Neural crest cell (in vitro differentiated cells): ENCODE measurements around the gene PLIN2.

GRCh38 chr9:13728858-13729438, 449.5 kb upstream of the MPDZ start:
- PRO-cap, result no peak

DNA sequence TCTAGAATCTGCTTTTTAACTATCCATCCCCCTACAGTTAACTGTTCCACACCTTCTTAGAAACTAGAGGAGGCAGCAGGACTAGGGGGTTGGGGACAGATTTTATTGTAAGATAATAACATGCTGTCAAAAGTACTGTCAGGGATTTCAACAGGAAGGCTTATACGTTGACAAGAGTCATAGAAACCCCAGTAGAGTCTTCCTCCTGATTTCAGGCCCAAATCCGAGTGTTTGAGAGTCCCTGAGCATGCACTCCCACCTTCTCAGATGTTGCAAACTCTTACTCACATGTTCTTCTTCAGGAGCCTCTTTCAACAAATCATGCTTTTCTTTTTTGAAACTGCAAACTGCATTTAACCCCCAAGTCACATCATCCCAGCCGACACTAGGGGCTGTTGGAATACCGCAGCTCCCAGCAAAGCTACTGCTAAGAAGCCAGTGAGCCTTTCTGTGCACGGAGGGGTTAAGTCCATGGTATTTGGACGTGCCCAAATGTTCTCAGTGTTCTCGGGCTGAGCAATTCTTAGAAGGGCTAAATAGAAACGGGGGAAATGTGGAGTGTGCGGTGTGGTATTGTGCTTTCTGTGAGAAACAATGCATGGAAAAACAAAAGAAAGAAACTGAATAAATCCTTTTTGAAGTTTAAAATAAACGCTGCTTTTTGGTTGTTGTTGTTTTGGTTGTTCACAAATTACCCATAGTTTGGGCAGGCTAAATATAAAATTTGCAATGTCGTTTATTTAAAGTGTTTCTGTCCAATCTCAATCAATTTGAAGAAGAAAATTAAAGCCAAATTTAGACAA, 282.9 kb downstream of the NFIB start:
- PRO-cap, result no peak

- PRO-cap, result no peak
Measured at GRCh38 chr9:14307933-14308364, 6.0 kb downstream of the NFIB start.

DNA sequence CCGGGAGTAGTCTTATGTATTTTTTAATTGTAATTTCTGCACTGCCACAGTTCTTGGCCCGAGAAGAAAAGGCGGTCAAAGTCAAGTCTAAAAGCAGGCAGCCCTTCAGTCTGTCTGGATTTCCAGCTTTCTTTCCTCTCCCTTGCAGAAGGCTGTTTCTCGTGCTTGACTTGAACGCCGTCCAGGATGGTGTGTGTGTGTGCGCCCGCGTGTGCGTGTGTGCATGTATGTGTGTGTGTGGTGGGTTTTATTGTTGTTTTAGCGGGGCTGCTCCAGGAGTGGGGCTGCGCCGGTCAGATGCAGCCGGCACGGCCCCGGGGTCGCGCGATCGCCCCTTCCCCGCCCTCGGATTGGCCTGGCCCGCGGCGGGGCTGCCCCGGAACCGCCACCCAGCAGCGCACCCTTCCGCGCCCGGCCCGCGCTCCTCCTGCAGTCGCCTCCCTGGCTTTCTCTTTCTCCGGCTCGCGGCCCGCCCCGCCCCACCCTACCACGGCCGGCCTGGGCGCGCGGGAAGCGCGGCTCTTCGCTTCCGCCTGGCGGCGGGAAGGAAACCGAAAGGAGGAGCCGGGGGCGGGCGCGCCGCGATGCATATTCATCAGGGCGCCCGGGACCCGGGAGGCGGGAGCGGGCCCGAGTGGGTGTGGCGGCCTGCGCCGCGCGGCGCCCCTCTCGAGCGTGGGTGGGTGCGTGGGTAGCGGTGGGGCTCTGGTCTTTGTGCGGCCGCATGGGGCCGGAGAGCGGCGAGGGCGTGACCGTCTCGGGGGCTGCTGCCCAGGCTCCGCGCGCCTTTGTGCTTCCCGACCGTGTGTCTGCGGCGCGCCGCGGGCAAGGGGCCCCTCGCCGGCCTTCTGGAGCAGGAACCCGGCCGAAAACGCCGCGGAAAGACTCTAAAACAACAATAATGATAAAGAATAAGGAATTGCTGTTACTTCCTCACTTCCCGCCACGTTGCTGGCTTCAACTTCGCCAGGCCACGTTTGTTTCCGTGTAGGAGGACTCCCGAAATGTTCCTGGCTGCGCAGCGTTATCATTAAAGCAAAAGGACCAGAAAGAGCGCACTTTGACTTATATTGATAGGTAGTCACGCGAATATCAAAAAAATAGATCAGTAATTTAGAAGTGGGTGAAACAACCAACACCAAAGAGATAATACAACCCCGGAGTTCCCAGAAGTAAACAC, 8.6 kb upstream of the NFIB start:
- PRO-cap, result bidirectional peak, plus-strand start at position 595 of the sequence, minus-strand start at position 813 of the sequence; bidirectional peak, plus-strand start at position 963 of the sequence, minus-strand start at position 979 of the sequence

DNA sequence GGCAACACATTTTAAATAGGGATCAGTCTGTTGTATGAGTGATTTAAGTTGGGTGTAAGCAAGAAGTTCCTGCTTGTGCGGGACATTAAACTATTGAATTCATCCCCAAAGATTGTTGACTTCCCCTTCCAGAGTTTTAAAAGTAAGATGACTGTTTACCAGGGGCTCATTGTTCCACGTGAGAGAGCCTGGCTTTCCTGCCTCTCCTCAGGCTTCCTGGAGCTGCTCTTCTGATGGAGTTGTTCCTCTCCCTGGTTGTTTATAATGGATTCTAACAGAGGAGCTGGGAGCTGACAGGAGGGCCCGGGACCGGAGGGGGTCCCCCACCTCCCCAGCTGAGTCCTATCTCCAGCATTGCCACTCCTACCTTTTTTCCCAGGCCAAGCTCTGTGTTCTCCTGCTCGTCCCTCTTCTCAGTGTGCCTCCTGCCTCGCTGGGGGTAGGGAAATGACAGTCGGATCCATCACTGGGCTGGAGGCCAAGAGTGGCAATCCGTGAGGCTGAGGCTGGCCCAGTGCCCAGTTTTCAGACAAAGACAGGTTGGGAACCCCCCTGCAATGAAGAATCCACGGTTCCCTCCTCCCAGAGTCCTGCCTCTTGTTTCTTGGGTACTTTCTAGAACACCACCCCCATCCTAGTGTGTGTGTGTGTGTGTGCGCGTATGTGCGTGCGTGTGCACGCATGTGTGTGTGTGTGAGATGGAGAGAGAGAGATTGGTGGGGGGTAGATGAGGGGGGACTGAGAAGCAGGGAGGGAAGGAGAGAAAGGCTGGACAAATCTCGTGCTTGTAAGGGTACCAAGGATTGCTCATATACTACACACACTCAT, 123.6 kb upstream of the NFIB start:
- PRO-cap, result no peak

GRCh38 chr9:14515572-14516183, 177.6 kb downstream of the ZDHHC21 start:
- PRO-cap, result no peak

- PRO-cap, result unidirectional peak, plus-strand start at chr9:14692960; unidirectional peak, plus-strand start at chr9:14693042
Measured at GRCh38 chr9:14692439-14693194, 615 bp downstream of the ZDHHC21 start.

- PRO-cap, result no peak
Measured at GRCh38 chr9:14993824-14994341, 83.7 kb upstream of the FREM1 start.

DNA sequence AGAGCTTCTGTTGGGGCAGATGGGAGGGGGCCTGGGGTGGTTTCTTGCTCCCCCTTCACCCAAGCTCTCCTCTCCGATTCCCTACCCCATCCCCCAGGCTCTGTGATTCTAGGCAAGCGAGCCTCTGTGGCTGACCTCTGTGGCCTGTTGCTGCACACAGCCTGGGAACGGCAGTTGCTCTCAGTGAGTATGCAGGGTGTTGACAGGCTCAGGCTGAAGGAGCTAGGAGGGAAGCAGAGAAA, 547.9 kb downstream of the CCDC171 start:
- PRO-cap, result bidirectional peak, plus-strand start at position 183 of the sequence, minus-strand start at position 104 of the sequence

- PRO-cap, result no peak
Measured at GRCh38 chr9:16281871-16282135, 588.7 kb downstream of the BNC2 start.

DNA sequence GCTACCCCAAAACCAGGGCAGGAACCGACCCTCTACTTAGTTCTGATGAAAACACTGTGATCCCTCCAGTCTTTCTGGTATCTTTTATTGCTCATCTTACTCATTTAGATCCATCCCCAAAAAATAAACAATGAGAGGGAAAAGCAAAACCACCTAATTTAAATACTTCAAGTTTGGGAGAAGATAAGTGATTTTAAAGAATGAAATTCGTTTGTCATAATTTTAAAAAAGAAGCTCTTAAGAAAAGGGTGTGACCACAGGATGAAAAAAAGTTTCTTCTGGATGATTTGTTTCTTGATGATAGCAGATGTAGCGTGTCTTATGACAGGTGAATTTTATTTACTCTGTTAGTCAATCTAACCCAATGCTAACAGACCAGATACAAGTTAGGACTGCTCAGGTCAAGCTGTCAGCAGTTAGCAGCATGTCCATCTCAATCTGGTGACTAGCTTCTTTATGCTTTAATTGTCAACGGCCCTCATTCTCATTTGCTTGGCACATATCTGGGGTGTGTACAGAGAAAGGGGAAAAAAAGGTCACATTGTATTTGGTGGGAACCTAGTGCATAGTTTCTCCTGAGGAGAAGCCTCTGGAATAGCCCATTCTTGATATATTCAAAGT, 456.1 kb downstream of the BNC2 start:
- PRO-cap, result no peak

DNA sequence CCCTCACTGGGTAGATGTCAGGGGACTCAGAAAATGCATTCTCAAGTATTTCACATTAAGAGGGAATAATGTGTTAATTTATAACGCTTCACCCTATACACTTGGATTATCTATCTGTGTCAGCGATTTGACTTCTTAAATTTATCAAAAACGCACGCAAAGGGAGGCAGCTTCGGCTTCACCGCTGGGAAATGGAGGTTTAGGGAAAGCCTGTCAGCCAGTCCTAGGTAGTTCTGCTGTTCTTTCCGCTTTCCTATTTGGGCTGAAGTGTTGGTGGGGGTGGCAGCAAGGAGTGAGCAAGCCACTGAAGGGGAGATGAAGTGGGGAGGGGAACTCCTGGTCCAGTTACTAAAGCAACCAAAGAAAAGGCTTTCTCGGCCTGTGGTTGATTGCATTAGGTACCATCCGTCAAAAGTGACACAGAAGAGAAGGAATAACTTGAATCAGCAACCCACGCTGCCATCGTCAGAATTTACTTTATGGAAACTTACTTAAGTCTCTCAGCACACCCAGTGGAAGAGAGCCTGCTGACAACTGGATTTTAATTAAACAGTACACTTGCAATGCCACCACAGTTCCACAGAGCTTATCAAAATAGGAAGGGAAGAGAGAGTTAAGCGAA, 161.5 kb downstream of the BNC2 start:
- PRO-cap, result no peak

DNA sequence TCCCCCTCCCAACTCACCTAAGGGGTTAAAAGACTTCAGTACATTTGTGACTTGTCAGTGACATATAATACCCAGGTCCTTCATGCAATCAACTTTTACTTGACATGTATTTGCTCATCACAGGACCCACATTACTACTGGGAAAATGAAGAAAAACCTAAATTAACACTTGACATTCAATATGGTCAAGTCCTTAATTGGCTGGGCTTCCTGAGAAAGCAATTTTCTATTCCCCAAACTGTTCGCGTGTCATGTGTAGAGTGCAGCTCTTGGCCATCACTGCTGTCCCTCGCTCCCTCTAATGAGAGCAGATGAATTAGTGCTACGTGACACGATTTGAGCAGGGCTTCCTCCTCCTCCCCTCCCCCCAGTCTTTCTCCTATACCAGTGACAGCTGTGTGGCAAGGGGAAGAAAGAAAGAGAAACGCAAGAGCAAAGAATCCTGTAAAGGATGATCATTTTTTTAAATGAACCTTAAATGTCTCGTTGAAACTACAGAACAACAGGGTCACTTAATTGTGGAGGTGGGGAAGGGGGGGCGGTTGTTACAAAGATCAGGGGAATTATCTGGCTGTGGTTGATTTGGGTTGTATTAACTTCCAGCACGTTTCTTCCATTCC, 159.6 kb downstream of the BNC2 start:
- PRO-cap, result no peak

GRCh38 chr9:16983508-16983952, 113.1 kb upstream of the BNC2 start:
- PRO-cap, result no peak

DNA sequence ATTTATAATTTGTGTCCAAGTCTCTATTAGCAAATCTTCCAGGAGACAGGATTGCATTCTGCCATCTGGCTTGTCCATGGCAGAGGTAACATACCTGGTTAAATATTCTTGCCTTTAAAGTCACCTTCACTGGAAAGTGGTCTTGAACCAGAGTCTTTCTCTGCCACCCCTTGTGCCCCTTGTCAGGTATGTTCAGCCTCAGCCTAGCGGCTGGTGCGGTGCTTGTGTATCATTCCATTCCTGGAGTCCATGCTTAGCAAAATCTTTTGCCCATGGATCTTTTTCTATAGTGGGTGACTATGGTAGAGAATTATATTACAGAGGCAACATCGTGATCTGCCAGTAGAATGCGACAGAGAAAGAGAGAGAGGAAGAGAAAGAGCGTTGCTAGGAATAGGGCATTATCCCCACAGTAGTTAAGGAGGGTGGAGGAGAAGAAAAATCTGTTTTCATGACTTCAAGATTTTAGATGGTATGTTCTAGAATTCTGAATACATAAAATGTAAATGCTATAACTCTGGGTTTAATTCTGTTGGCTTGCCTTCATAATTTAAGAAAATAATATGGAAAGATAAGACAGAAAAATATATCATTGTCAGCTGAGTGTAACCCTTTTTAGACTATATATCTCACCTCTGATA, 42.1 kb upstream of the SH3GL2 start:
- PRO-cap, result no peak

DNA sequence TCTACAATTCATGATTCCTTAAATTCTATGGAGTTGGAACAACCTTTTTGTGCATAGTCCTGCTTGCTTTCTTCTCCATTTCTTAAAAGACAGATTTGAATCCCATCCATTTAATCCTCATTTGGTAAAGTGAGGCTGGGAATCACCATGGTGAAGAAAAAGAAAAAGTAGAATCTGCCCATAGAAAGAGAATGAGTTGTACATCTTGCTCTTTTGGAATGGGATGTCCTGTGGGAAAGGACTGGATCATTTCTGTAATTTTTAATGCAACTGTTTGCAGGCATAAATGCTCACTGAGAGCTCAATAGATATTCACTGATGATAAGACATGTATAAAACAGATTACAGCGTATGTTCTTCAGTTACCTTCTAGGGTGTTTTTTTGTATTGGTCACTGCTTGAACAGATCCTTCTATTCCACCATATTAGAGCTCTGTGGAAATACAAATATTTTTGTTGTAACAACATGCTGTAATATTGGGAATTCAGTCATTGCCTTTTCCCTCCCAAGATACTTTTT, 21.2 kb upstream of the SH3GL2 start:
- PRO-cap, result no peak

DNA sequence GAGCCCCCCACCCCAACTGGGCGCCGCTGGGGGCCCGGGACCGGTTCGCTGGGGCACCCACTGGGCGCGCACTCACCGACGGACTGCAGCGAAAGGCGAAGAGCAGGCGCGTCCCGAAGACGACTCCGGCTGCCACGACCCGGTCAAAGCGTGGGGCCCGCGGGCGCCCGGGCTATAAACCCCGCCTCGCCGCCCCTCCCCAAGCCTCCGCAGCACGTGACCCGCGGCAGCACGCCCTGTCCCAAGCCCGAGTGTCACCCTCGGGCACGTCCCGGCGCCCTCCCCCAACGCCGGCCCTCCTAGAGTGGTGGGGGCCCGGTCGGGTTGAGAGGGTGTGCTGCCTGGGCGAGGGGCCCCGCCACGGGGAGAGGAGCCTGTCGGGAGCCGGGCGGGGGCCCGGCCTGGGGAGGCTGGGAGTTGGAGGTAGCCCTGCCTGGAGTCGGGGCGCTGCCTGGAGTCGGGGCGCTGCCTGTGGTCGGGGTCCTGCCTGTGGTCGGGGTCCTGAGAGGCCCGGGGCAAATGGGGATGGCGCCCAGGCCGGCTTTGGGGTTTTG, at the start of gene PLIN2:
Gene PLIN2 (minus strand): TSS at position 150 of the 554 bp plus-strand sequence.
- PRO-cap, result bidirectional peak, plus-strand start outside the sequence, minus-strand start at position 148 of the sequence

GRCh38 chr9:19183931-19185133, 46.2 kb upstream of the DENND4C start:
- PRO-cap, result no peak

DNA sequence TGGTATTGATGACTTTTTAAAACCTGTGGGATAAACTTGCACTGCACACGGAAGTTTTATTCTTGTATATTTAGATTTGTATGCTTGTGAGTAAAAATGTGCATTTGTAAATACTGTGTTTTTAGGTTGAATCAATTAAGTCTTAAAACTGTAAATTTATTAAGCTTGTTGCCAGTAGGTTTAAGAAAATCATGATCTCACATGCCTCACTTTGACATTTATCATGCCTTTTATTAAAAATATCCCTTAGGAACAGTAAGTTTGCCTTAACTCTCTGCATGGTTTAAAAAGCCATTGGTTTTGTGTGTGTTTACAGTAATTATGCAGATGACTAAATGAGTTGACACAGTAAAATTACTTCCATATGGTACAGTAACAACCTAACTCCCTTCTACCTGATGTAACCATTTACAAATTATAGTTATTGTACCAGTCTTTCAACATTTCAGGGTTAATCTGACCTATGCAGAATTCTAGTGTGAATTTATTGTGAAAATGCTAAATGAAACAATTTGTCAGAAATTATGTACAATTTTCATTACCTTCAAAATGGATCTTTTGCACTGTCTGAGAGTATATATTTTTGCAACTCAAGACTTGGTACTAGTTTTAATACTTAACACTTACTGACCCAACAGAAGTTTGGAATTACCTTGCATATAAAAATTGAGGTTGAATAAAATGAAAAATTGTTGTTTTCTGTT, 6.4 kb downstream of the RPS6 start:
- PRO-cap, result no peak

- PRO-cap, result bidirectional peak, plus-strand start at chr9:19378827, minus-strand start at chr9:19378755
Measured at GRCh38 chr9:19378113-19379088, 1.6 kb downstream of the RPS6 start.